Measurements from ENCODE around the gene TOMM22.

GRCh38 chr22:38111325-38112319 is 1.1 kb upstream of the BAIAP2L2 start:
- PRO-cap, result no peak
- RRBS, result 63% methylated on average over 8 of the region's 23 CpGs

GRCh38 chr22:38177655-38178371 is 3.8 kb downstream of the PLA2G6 start:
- PRO-cap, result no peak
- RRBS, result no CpG with 5 or more reads among the region's 15 CpGs

DNA sequence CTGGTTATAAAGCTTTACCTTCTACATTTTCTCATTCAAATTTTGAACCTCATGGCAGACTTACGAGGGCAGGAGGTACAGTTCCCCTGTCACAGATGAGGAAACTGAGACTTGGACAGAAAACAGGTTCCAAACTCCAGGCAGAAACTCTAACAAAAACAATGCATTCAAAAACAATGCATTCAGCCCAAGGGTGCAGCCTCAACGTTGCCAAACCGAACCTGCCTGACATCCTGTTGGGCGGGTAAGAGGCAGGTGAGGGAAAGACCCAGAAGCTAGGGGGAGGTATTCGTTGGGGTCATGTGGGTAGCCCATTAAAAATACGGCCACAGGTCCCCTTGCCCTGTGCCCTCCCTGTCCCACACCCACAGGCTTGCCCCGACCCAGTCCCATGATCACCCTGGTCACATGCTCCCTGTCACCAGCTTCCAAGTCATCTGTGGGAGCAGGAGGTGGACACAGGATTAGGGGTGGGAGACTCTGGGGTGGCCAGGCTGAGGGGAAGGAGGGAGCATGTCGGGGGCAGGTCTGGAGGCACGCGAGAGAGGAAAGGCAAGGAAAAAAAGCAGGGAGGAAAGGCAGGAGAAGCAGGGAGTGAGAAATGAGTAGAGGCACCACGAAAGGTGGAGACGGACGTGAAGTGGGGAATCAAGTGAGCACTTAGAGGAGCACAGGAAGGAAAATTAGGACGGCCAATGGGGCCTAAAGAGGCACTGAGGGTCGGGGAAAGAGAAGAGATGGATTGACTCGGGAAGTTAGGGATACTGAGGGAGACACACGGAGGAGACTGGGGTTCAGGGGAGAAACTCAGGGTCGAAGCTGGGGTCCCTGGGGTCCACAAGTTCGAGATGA is 693 bp downstream of the PLA2G6 start:
- PRO-cap, result unidirectional peak, plus-strand start at position 476 of the sequence
- RRBS, result no CpG with 5 or more reads among the region's 19 CpGs

DNA sequence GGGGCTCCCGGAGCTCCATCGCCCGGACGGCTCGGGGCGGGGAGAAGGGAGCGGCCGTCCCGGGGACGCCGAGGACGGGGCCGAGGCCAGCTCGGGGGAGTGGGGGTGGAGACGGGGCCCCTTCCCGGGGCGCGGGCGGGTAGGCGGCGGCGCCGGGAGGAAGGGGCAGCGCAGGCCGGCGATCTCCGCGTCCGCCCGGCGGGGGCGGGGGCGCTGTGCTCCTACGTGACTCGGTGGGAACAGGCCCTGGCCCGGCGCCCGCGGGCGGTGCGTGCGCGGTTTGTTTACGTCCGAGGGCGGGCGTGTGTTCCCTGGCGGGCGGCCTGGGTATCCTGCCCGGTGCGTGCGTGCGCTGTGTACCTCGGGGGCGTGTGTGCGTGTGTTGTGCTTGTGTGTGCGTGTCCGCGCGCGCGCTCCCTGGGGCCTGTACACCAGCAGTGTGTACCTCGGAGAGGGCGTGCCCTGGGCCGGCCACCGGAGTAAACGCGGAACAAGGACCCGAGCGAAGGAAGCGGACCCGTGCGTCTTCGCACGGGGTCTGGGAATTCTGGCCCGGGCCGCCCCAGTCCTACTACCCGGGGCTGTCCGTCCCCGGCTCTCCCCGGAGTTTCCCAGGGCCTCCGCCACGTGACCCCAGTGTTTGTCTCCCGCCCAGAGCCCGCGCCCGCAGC is 656 bp downstream of the MAFF start:
- PRO-cap, result bidirectional peak, plus-strand start at position 307 of the sequence, minus-strand start at position 206 of the sequence; bidirectional peak, plus-strand start at position 385 of the sequence, minus-strand start at position 439 of the sequence; bidirectional peak, plus-strand start outside the sequence, minus-strand start at position 540 of the sequence
- RRBS, result 1% methylated on average over 40 of the region's 87 CpGs

DNA sequence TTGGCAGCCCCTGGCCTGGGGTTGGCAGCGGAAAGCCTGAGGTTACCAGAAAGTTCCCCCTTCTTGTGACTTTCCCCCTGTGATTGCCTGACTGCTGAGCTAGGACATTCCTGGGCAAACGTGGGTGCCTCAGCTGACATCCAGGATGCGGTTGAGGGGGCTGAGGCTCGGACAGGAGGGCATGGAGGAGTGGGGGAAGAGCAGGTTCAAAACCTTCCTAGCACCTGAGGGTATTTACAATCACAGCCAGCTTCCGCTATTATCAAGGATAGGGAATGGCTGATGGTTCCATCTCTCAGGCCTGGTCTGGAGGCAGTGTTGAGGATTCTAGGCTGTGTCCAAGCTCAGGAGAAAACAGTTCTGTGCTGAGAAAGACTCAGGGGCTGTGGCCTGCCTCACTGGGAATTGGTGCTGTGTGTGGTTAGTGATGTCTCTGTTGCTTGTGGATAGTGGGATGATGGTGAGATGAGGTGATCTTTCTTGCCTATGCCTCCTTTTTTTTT is 4.1 kb downstream of the MAFF start:
- PRO-cap, result no peak
- RRBS, result no CpG with 5 or more reads among the region's 5 CpGs

DNA sequence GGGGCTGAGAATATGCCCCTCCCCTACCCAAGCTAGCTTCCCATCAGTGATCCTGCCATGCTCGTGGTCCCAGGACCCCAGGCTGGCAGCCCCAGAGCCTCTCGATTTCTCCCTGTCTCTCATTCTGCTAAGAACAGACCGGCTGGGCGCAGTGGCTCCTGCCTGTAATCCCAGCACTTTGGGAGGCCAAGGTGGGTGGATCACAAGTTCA is 13.7 kb upstream of the TMEM184B start:
- PRO-cap, result no peak
- RRBS, result no CpG with 5 or more reads among the region's 4 CpGs

DNA sequence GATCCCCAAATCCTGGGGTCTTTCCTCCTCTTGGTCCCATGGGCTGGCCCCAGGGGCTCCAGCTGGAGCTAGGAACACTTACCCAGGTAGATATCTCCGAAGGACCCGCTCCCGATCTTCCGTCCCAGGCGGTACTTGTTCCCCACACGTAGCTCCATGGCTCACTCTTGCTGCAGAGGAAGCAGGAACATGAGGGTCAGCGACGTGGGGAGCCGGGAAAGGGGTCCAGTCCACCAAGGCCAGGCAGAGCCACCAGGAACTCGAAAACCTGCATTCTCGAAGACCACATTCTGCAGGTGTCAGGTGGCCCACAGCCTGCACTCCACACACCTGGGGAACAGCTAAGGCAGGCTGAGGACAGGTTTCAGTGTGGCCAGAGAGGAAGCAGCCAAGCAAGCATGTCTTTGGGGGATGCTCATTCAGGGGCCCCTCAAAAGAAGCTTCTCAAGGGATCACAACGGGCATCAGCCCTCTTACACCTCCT is 3.2 kb downstream of the CSNK1E start:
- PRO-cap, result no peak
- RRBS, result no CpG with 5 or more reads among the region's 12 CpGs

DNA sequence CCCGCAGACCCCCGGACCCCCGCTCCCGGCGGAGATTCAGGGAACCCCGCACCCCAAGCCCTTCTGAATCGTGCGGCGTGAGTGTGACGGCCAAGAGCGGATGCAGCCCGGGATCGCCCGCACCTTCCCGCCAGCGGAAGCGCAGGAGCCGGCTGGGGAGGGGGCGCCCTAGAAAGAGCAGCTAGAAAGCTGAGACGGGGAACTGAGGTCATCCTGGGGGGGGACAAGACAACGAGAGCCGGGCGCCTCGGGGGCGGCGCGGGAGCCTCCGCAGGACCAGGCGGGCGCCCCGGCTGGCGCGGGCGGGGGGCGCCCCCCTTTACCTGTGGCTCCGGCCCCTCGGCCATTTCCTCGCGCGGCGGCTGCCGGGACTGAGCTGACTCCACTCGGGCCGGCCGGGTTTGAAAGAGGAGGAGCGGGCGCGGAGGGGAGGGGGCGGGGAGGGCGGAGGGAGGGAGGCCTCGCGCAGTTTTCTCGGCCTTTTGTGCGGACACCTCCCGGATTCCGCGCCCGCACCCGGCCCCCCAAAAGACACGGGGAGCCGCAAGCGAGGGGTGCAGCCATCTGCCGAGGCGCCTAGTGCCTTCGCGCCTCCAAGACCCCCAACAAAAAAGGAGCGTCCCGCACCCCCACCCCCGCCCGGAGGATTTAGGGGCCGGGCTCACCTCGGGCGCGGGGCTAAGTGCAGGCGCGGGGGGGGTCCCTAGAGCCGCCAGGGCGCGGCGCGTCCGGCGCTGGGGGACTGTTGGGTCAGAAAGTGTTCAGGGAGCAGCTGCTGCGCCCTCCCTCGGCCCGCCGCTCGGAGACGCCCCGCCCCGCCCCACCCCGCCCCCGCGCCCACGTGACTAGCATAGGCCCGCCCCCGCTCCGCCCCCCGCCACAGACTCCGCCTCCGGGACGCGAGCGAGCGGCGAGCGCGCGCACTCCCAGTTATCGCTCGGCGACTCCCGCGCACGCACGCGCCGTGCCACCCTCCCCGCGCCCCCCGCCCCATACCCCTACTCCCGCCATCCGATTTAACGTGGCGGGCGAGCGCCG is 56.6 kb downstream of the KCNJ4 start:
- PRO-cap, result bidirectional peak, plus-strand start at position 431 of the sequence, minus-strand start at position 378 of the sequence; bidirectional peak, plus-strand start at position 933 of the sequence, minus-strand start at position 807 of the sequence
- RRBS, result 2% methylated on average over 28 of the region's 128 CpGs

DNA sequence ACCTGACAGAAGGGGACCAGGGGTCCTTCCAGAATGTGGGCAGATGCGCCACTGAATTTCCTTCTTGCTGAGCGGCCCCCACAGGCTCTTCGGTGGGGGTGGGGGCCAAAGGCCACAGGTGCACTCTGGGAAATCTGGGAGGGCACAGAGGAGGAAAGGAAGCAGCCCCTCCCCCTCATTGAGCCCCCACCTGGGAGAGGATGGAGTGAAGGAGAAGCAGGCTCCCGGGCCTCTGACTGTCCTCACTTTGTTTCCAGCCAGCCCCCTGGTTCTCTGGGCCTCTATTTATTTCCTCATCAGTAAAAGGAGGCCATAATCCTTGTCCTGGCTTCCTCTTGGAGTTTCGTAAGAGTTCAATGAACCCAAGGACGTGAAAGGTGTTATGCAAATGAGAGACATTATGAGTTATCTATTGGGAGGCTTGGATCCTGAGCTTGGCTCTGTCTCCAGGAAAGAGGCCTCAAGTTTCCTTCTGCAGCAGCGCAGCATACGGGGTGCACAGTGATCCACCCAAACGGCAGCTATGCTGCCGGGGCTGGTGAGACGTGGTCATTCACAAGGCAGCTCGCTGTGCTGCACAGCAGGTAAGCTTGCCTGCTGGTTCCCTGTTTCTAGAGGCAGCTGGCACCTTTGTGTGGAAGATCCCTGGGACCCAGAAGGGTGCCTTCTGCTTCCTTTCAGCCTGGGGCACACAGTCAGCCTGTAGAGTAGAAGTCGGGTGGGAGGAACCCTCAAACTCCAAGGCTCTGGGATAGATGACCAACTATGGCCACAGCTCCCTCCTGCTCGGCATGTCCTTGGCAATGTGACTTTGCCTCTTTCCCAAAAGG is 30.9 kb downstream of the KCNJ4 start:
- PRO-cap, result no peak
- RRBS, result 100% methylated on average over 2 of the region's 14 CpGs

- PRO-cap, result no peak
- RRBS, result 51% methylated on average over 3 of the region's 14 CpGs
These were observed 18.0 kb downstream of the KDELR3 start for GRCh38 chr22:38485675-38486563.

DNA sequence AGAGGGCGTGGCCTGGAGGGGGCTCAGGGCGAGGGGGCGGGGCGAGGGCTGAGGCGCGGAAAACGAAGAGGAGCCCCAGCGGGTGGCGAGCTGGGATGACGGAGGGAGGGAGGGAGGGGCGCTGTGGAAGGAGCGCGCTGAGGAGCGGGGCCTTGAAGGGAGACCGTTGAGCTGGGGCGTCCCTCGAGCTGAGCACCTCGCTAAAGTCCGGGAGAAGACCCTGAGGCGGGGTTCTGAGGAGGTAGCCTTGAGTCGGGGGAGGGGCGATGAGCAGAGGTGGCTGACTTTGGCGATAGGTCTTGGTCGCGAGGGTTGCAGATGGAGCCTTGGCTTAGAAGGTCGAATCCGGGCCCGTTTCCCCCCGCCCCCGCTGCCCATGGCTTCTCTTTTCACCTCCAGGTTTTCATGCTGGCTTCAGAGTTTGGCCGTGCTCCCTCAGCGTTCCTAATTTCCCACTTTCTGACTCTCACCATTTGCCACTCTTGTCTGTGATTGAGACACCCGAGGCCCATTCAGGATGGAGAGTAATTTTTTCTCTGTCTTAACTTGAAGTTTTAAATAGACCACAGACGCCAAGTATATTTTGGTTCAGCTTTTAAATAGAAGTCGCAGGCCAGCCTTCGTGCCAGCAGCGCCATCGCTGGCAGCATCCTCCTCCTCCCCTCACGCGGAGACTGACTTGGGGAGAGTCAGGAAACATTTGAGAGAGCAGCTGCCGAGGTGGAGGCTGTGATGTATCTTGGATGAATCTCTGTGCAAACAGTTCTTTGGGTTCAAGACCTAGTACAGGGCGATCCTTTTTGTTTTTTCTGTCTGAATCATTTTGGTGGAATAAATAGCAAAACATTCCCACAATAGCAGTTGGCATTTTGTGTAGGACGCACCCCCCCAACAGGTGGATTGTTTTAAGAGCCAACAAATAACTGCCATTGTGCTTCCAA is 641 bp upstream of the DMC1 start:
- PRO-cap, result bidirectional peak, plus-strand start at position 56 of the sequence, minus-strand start outside the sequence; unidirectional peak, minus-strand start at position 676 of the sequence
- RRBS, result 0% methylated on average over 1 of the region's 43 CpGs

DNA sequence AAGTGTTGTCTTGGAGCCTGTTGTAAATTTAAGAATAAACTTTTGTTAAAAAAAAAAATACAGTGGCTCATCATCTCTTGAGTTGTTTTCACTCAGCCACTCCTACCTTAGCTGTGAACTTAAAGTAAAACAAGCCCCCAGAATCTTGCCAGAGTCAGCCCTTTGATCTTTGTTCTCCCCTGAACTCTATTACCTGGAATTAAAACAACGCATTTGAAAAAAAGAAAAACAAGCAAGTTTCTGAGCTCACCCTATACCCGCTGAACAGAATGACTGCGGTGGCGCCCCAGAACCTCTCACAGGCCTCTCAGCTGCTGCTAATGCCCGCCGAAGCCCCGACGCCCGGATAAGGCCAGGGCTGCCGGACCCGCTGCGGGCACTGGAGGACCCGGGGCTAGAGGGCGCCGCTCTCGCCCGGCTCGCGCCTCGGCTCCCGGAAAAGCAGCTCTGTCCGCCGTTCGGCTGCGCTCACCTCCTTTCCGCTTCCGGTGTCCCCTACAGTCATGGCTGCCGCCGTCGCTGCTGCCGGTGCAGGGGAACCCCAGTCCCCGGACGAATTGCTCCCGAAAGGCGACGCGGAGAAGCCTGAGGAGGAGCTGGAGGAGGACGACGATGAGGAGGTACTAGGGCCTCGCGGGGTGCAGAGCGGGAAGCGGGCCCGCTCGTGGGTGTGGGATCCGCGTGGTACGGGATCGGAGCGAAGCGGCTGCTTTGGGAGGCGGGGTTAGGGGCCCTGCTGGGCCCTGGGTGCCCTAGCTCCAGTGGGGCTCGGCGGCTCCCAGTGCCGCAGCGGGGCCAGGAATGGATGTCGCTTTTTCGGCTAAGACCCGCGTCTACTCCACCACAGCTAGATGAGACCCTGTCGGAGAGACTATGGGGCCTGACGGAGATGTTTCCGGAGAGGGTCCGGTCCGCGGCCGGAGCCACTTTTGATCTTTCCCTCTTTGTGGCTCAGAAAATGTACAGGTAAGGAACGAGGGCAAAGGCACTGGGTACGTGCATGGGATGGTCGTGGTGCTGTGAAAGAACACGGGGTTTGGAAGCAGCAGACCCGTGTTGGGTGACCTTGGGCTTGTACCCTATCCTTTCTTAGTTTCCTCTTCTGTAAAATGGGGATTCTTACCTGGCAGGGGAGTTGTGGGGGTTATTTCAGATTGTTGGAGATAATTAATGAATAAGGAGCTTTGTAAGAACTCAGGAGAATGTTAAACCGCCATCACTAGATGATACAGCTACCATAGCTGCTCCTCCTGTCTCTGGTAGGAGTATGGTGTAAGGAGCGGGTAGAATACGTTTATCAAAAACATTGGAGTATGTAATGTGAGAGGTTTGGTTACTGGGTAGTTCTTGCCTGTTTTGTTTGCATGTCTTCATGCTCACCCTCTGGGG is at the start of gene TOMM22:
Gene TOMM22, plus strand, starts transcription at position 482 of the 1,389 bp plus-strand sequence.
- PRO-cap, result bidirectional peak, plus-strand start at position 482 of the sequence, minus-strand start at position 381 of the sequence
- RRBS, result 2% methylated on average over 10 of the region's 75 CpGs

DNA sequence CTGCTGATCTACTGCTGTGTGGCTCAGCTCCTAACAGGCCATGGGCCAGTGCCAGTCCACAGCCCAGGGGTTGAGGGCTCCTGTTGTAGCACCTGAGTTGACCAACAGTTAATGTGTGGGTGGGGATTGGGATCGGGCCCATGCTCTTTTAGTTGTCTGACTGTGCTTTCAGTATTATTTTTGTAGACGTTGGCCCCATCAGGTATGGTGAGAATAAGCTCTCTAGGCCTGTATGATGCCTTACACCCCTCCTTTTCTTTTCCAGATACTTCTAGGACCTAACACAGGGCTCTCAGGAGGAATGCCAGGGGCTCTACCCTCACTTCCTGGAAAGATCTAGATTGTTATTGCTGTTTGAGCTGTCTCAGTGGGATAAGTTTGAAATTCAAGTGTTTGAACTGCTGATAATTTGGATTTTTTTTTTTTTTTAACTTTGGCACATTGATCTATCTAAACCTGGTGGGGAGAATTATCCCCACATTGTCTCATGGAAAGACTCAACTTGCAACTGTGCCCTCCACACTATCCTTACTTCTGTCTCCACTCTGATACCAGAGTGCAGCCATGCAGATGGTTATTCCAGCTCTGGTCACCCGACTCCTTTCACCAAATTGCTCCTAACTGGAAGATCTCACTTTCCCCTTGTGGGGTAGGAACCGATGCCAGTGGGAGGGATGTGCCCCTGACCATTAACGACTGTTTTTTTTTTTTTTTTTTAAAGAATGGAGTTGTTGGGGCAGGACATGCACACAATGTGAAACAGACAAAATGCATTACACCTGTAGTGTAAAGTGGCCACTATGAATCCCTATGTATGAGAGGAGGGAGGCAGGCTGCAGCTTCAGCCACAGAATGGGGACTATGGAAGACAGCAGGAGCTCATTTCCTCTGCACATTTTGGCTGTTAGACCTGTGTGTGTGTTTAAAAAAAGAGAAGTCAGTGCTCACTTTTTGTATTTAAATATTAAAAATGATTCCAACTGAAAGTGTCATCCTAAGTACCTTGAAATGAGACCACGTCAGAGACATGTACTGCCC is 2.1 kb downstream of the TOMM22 start:
- PRO-cap, result no peak
- RRBS, result no CpG with 5 or more reads among the region's 6 CpGs

DNA sequence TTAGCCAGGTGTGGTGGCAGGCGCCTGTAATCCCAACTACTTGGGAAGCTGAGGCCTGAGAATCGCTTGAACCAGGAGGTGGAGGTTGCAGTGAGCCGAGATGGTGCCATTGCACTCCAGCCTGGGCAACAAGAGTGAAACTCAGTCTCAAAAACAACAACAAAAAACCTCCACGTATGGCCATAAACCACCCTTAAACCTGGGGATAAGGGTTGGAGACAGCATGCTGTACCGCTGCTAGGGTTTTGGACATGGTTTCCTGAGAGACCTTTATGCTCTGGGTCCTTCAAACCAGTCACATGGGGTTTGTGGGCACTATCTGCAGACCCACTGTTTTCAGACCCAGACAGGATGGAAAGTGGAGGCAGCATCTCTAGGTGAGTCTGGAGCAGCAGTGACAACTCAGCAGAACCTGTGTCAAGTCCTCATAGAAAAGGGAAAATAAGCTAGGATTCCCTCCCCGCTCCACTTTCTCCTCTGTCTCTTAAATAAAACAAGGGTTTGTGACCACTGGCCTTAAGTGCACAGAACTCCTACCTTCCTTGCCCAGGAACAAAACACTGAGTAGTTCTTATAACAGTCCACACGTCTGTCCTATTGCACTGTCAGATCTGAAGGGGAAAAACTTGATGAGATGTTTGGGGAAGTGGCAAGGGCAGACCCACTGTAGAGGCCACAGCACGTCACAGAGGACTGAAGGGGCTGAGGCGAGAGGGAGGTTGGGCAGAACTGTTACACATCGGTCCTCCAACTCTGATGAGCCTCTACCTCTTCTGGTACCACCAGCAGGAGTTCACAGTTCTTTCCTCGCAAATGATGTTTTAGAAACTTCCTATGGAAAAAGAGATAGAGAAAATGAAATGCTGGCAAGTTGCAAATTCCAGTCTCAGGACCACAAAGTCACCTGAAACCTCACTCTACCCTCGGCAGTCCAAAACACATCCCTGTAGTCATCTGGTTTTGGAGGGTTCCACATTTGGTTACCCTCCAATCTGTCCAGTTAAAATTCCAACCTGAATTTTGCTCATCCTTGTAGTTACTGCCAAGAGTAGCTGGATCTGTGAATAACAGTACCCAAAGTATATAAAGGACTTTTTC is 5.8 kb downstream of the TOMM22 start:
- PRO-cap, result no peak
- RRBS, result no CpG with 5 or more reads among the region's 12 CpGs

DNA sequence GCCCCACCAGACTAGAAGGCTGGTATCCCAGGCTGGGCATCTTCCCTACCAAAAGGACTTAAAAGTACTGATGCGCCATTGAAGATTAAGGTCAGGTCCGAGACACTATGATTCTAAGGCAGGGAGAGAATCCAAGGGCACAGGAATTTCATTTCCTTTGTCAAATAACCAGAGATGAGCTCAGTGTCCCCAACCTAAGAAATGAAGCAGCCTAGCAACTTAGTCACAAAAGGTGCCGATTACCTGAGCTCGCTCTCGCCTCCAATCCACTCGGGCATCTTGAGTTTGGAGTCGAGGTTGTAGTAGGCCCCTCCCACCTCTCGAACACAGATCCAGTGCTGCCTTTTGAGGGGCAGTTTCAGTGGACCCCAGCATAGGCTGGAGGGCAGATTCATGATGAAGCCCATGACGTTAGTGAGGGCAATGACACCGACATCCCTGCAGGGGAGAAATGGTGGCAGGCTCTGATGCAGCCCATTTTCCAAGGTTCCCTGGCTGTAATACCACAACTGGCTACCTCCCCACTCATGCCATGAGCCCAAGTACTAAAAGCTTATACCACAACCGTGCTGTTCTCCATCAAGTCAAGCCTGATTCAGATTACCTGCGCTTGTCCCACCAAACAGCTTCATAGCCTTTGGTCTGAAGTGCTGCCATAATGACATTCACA is 7.1 kb downstream of the TOMM22 start:
- PRO-cap, result no peak
- RRBS, result no CpG with 5 or more reads among the region's 12 CpGs

- PRO-cap, result no peak
- RRBS, result no CpG with 5 or more reads among the region's 16 CpGs
These were observed 18.5 kb downstream of the SUN2 start for GRCh38 chr22:38737104-38737847.

DNA sequence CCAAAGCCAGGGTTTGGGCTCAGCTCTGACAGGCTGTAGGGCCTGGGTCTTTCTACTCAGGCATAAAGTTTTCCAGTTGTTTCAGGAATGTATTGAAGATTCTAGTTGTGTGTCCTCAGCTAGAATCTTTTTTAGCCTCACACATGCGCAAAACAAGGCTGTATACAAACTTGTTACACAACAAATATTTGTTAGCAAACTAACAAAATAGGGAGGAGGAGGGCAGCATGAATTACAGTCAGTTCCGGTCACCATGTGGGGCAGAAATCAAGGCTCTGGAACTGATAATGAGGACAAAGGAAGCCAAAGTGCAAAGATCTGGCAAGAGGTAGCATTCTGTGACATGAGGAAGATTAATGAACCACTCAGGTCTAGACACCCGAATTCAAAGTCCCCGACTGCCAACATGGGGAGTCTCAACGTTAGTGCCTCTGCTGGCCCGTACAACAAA is 2.0 kb downstream of the SUN2 start:
- PRO-cap, result no peak
- RRBS, result no CpG with 5 or more reads among the region's 6 CpGs

DNA sequence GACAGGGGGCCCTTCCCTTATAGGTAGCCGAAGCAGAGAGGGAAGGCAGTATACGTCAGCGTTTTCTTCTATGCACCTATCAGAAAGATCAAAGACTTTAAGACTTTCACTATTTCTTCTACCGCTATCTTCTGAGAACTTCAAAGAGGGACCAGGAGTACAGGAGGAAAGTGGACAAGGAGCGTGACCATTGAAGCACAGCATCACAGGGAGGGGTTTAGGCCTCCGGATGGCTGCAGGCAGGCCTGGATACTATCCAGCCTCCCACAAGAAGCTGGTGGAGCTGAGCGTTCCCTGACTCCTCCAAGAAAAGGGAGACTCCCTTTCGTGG is 1.1 kb upstream of the APOBEC3C start:
- PRO-cap, result no peak
- RRBS, result no CpG with 5 or more reads among the region's 8 CpGs

DNA sequence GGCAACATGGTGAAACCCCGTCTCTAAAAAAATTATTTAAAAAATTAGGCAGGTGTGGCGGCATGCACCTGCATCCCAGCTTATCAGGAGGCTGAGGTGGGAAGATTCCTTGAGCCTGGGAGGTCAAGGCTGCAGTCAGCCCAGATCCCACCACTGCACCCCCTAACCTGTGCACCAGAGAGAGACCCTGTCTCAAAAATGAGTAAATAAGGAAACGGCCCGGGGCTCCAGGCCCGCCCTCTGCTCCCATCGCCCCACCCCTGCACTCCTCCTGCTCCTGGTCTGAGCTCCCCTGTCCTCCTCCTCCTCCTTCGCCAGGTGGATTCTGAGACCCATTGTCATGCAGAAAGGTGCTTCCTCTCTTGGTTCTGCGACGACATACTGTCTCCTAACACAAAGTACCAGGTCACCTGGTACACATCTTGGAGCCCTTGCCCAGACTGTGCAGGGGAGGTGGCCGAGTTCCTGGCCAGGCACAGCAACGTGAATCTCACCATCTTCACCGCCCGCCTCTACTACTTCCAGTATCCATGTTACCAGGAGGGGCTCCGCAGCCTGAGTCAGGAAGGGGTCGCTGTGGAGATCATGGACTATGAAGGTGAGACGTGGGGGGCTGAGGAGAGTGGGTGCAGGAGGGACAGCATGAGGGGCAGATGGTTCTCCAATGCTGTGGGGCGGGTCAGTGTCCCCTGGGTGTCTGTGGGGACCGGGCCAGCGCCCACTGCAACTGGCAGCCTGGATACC is 3.3 kb upstream of the APOBEC3D start:
- PRO-cap, result no peak
- RRBS, result no CpG with 5 or more reads among the region's 19 CpGs

DNA sequence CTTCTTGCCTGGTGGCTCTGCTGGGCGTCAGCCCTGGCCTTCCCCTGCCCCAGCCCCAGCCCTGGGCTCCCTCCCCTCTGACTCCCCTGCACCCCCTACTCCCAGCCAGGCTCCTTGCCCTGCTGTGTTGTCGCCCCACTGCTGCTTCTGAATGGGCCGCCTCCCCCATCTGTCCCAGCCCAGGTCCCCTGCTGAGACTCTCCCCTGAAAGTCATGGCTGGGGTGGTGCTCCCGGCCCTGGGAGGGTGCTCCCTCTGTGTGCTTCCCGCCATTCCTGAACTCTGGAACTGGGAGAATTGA is 295 bp downstream of the APOBEC3G start:
- PRO-cap, result no peak
- RRBS, result no CpG with 5 or more reads among the region's 5 CpGs

All from kidney (tissue), 2 donors.